Right cardiac atrium (tissue), 1 donor: ENCODE results near the gene CALCOCO1.

DNA sequence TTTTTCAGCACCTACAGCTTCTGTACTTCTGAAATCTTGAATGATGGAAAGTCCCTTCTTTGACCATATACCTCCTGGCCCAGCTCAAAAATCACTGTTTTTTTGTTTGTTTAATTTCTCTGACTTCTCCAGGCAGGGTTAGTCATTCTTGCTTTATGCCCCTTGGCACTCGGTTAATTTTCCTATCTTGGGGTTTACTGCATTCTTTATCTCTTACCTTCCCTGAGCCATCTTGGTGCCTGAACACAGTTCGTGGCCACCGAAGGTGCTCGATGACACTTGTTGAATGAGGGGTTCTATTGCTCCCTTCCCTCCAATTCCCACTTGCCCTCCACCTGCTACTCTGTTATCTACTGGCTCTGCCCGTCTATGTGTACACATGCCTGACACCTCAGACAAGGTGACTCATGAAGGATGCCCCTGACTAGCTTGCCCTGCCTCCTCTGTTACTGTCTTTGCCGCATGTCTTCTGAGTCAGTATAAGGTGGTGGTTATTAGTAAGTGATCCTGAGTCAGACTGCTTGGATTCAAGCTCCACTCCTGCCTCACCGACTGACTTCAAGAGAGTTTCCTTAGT is 4.4 kb downstream of the AMHR2 start:
- PRO-cap = no peak

- PRO-cap = no peak
Measured at GRCh38 chr12:53455175-53455747, 3.4 kb downstream of the PCBP2 start.

DNA sequence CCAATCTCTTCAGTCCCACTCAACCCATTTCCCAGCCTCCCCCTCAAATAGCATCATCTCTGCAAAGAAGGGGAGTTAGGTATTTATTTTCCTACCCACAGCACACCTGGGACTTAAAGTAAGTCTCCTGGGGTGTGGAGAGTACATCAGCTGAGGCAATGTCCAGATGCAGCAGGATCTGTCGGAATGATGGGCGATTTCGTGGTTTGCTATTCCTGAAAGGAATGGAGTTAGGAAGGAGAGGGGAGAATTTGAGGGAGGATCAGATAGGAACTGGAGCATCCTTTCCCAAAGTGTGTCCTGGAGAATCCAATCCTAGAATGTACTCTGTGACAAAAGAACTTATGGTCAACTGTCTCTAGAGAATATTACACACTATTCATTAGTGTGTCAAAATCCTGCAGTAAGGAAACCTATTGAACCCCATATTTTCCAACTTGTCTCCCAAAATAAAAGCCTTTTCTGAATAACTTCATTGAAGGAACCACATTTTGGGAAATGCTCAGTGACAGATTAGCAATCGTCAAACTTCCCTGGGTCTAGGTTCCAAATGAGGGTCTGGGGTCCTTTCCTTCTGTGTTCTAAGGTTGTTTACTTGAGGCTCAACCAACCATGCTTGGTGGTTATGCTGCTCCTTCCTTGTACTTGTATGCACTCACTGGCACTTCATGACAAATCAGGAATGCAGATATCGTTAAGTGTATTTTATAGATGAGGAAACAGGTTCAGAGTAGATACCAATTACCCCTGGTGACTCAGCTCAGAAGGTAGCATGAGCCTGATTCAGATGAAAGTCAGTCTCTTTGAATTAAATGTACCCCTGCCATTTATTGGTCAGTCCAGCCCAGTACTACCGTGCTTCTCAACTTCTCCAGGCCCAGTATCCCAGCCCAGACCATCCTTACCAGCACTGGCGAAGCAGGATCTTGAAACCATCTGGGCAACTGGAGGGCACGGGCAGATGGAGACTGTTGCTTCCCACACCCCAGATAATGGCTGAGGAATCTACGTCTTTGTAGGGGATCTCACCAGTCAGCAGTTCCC is 14.8 kb downstream of the MAP3K12 start:
- PRO-cap = no peak

GRCh38 chr12:53502273-53502948 is 1.3 kb downstream of the TARBP2 start:
- PRO-cap = no peak

DNA sequence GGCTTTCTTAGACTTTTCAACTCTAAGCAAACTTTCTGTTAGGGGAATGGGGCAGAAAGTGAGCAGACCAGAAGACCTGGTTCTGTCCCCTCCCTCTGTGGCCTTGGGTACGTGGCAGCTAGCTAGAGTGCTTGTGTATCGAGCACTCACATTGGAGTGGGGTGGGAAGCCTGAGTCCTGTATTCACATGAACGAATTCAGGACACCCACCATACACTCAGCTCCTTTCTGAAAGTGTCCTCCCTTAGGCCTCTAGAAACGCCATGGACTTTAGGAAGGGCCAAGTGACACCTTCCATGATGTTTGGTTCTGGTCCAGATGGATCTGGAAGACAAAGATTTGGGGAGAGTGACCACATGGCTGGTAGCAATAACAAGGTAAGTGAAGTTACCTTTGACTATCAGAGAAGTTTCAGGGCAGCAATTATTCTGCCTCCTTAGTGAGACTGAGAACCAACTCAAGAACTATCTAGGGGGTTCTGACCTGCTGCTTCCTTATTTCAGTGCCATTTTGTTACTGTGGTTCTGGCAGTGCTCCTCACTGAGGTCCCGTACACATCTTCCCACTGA is 6.9 kb upstream of the NPFF start:
- PRO-cap = no peak

DNA sequence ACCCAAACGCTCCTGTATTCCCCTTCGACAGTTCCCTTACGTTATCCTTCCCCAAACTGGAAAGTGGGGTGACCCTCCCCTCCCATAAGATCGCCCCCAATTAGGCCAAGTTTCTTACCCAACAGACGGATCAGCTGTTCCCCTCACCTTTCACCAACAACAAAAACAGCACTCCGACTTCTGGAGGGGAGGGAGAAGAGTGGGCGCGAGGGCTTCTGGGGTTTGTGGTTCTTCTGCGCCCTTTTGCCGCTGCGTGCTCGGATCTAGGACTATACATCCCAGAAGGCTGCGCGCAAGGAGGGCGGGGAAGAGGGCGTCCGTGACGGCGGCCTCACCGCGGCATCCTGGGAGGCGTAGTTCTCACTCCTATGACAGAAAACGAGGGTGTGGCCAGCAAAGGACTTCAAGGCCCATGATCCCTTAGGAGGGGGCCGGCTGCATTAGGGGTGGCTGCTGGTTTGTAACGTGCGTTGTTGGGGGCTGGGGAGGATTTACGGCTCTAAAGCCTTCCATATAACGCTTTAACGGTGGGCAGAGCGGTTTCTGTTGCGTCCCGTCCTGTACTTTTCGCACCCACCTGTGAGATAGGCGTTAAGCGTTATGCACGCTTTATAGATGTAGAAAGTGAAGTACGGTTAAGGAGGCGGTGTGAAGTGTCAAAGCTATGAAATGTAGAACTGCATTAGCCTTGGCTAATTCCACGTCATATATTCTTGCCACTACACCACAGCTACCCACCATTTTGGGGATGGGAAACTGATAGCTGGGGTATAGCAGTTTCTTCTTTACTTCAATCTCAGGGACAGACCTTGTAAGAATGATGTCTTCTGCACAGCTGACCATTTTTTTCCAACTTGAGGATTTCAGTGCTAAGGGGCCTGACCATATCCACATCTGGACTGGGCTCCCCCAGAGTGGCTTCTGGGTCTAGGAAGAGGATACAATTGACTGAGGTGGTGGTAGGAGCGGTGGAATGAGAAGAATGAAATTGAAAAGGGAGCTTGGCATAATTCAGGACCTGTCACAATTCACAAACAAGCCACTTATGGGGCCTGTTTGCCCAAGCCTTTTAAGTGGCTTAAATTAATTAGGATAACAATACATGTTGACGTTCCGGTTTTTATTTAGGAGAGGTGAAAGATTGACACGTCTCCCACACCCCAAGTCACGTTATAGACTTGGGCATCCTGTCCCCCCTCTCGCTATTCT is at the start of gene CALCOCO1:
Gene CALCOCO1 (minus strand): TSS at position 167 of the 1,209 bp plus-strand sequence.
- PRO-cap = bidirectional peak, plus-strand start at position 487 of the sequence, minus-strand start at position 161 of the sequence

DNA sequence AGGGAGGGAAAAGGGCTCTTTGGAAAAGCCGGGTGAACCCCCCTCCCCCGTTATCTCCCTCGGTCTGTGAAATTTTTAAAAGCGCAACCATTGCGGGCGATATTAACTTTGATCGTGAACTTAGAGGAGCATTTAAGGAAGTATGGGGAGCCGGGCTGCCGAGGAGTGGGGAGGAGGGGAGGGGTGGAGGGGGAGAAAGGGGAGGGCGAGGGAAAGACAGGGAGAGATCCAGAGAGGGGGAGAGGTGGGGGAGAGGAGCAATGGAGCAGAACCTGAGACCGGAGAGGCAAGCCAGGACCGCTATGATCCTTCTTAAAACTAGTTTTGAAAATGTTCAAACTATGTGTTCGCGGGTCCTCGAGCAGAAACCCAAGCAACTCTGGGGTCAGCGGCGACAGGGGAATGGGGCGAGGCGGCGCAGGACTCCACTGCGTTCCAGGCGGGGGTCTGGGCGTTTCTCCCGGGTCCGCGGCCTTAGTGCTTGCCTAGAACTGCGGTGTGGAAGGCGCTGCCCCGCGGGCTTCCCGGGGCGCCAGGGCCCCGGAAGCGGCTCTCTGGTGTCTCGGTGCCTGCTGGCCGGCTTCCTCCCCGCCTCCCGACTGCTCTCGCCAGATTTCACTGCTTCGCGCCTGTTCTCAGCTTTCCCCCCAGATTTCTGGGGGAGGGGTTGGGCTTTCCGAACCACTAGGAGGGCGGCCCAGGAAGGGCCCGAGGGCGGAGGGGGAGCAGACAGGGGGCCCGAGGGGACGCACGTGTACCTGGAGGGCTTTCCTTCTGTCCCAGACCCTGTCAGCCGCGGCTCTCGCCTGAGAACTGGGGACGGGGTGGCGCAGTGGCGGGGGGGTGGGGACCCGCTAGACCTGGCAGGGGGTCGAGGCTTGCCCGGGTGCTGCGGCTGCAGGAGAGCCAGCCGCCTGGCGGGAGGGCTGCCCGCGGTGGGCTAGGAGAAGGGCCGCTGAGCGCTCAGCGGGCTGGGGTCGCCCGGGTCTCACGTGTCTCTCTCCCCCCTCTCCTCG is 1.5 kb downstream of the HOXC11 start:
- PRO-cap = no peak

DNA sequence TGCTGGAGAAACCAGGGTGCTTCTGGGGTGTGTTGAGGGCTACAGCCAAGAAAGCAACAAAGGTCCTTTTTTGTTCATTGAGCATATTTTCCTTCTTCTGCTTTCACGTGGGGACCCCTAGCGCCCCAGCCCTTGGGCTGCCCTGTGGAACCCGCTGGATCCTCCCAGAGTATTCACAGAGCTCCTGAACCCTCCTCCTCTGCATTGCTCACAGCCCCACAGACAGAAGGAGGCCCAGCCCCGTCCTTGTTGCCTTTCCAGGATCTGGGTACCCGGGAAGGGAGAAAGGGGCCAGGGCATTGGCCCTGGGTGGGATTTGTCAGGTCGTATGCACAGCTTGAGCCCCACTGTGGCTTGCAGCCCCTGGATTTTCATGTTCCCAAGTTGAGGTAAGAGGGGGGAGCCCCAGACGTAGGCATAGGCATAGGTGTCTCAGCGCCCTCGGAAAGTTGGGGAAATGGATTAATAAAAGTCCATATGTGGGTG is 3.3 kb upstream of the HOXC10 start:
- PRO-cap = no peak

- PRO-cap = no peak
Measured at GRCh38 chr12:53993125-53993564, 6.8 kb upstream of the HOXC9 start.

DNA sequence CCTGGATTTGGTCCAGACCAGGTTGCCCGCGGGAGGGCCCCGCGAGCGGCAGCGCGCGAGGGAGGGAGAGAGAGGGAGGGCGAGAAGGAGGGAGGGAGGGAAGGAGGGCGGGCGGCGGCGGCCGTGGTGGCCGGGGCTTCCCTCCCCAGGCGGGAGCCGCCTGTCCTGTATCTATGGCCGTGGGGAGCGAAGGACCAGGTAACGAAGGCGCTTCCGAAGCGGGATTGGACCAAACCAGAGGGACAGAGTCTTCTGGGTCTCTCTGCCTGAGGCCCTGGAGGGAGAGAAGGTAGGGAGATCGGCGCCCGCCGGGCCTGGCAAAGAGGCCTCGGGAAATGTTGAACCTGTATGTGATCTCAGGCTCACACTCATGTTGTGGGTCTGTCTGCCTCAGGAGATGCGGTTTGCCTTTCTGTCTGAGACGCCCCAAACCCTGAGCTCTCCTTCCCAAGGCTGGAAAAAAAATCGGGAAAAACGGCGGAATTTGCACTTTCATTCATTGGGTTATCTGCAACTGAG is 5.2 kb upstream of the HOXC9 start:
- PRO-cap = no peak

DNA sequence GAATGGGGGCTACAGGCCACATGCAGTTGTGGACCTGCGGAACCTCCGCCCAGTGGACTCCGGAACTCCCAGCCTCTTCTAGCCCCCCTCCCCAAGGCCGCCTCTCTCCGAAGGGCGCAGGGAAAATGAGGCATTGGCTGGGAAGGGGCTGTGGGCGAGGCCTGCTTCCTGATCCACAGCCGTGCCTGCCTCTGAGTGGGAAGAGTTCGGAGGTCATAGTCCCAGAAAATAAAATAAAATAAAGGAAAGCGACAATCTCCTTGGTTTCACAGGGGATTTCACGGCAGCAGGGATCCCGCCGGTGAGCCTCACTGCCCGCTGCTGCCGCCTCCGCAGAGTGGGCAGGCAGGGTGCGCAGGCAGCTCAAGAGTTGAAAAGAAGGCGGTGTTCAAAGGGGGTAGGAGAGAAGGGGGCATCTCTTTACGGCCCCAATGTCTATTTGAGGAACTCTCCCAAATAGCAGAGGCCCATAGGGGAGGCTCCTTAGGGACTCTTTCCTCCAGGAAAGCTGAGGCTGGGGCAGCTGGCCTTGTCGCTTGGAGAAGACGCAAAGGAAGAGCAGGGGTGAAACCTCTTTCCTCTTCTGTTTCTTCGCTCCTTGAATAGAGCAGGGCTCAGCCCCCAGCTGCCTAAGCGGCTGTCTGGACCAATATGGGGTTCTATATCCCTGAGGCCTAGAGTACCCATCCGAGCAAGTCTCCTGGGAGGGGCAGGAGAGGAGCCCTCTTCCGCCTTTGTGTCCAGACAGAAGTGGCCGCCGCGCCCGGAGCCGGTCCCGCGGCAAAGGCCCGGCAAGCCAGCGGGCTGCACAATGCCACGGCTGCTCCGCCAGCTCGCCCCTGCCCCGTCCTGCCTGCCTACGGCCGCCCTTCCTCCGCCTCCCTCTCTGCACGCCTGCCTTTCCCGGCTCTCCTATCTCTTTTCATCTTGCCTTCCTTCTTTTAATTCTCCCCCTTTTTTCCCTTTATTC is 2.9 kb upstream of the HOXC9 start:
- PRO-cap = no peak

DNA sequence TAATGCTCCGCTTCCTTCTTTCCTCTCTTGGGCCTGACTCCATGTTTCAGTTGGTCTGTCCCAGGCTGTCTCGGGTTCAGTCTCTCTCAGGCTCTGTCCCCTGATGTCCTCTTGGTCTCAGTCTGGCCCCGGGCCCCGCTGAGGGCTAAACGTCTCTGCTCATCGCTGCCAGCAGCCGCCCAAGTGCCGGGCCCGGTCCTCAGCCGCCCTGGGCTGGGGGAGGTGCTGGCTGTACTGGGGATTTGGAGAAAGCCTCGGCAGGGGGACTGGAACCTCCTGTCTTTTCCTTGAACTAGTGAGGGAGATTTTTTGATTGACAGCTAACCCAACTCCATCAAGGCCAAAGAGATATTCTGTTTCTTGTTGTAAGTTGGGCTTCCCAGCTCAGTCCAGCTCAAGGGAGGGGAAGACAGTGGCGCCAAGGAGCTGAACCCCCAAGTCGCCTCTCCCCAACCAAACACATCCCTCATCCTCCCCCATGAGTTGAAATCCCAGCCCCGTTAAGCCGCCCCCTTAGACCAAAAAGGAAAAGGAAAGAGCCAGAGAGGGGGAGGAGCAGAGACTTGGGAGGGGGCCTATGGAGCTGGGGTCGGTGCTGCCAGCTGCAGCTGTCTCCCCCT is 2.1 kb upstream of the HOXC9 start:
- PRO-cap = no peak

GRCh38 chr12:53998775-53999358 is 1.1 kb upstream of the HOXC9 start:
- PRO-cap = no peak

GRCh38 chr12:54013224-54013956 is 4.6 kb downstream of the HOXC8 start:
- PRO-cap = no peak

DNA sequence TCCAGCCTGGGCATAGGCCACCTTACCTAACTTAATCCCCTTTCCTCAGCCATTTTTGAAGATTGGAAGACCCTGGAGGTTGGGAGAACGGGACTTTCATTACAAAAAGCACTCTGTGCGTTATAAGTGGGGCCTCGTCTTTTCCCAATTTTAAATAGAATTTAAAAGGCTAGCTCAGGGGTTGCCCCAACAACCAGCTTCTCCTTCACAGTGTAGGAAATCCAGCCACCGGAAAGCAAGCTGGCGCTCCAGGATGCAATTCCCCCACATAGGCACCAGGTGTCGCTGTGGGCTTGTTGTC is 430 bp upstream of the HOXC5 start:
- PRO-cap = no peak

DNA sequence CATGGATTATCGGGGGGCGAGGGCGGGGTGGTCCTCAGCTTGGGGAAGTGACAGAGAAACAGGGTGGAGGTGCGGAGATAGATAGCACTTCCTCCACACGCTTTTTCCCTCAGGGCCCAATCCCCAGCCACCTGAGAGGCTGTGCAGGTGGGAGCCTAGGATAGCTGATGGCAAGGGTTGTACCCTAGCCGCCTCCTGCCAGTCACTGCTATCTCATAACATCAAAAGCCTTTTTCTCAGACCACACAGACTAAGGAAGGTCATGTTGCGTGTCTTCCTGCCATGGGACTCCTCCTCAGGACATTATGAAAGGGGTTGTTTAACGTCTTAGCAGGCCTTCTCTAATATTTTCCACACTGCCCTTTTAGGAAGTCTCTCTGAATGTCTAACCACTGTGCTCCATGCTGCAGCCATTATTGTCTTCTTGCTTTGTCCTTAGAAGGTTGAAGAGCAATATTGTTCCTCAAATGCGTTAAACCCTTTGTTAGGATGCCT is 7.6 kb upstream of the SMUG1 start:
- PRO-cap = no peak

DNA sequence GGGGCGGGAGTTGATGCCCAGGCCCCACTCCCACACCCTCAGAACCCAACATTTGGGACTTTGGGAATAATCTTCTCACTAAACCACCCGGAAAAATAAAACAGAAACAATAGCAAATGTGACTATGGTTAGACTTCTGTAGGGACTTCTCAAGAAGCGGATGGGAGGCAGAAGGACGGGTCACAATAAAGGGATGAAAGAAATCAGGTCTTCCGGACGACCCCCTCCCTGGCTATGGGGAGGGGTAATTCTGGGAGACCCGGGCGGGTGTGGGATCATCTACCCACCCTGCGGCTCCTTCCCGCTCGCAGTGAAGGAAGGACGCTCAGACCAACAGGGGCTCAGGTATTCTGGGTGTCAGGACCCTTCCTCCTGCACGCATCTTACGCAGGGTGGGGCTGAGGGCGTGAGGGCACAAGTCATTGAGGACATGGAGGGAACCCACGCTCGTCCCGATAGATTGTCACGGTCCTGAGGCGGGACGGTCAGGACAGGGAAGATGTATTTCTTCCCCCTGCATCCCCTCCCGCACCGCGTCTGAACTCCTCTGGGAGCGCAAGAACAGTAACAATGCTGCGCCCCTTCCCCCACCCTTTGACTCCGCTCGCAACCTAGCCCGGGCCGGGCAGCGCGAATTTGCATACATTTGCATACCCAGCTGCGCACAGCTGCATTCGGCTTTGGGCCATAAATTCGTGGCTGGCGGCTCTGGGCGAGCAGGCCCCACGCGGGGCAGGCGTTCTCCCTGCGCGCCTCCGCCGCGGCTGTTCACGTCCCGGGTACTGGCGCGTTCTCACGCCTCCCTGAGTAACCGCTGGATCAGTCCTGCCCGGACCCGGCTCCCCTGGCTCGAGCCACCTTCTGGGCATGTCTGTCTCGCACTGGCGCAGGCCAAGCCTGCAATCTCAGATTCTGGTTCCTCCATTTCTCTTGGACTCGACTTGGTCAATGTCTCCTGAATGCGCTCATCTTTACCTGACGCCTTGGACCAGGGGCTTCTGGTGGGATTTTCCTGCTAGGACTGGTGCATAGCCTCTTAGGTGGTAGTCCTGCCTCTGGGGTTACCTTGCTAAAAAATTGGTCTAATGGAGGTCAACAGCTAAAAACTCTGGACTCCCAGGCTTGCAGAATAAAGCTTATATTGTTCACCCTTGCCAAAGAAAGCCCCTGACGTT is 29.0 kb upstream of the SMUG1 start:
- PRO-cap = no peak

DNA sequence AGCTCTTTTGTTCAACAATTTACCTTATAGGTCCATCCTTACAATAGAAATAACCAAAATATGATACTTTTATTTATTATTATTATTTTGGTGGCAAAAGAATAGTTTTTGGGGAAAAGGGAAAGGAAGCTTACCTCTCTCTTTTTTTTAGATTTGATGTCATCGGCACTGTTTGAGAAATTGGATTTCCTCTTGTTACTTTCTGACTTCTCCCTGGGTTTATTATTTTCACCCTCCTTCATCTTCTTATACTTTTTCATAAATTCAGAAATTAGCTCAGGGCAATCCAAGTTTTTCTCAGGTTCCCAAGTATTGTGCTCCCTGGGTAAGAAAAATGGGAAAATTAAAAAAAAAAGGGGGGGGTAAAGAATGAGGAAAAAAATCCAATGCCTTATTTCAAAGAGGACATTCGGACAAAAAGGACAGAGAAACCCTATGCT is 28.0 kb downstream of the CBX5 start:
- PRO-cap = no peak

DNA sequence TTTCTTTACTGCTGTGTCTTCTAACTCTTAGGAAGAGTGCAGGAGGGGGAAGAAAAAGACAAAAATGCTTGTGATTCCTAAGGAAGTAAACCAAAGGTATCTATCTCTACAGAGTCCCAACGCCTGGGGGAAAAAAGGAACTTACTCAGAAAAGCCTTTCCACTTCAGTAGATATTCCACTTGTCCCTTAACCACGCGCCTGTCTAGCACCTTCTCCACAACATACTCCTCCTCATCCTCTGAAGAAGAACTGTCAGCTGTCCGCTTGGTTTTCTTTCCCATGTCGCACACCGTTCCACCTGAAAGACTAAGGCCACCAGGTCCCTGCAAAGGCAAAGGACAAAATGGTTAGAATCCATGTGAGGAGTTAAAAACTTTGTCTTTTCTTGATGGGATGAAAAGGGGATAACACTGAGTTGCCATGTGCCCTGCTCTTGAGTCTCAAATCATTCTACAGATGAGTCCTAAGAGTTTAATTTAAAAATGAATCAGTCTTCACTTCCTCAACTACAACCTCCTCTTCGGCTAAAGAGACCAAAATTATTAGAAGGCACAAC is 22.5 kb downstream of the CBX5 start:
- PRO-cap = no peak

GRCh38 chr12:54258996-54259905 is 20.7 kb downstream of the CBX5 start:
- PRO-cap = bidirectional peak, plus-strand start at chr12:54259724, minus-strand start at chr12:54259577